HCT116 (cell line): ENCODE measurements around a stretch of chr2.

DNA sequence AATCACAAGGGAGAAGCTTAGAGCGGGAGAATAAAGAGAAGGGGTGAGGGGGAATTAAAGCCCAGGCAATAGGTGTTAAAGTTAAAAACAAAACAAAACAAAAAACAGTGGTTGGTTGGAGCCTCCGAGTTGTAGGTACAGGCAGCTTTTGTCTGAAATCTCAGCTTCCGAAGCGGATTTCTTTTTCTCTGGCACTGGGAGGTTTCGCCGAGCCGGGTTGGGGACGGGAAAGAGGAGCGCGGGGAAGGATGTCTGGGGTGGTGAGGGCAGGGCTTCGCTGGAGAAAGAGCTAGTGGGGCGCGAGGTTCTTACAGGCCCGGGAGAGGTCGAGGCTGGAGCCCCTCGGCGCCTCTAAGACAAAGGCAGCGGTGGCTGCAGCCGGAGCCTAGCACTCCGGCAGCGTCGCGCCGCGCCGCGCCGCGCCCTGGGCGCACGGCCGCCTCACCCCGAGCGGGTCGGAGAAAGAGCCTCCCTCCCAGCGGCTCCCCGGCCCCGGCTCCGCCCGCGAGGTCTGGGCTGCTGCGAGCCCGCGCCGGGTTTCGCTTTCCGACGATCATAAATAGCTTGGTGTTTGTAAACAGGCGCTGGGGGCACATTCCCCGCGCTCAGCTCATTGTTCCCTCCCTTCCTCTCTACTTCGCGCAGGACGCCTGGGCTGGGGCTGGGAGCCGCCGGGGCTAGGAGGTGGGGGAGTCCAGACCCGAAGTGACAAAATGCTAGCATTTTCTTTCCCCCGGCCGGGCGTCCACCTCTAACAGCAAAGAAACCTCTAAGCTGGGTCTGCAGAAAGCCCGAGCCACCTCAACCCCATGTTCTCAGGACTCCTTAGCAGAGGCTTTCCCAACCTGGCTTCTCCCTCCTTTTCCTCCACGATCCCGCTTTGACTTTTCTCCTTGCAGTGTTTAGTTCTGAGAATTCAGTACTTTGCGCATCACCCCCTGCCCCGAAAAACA, 867 bp upstream of the MEIS1 start:
- RRBS, result 86% methylated on average over 21 of the region's 65 CpGs

DNA sequence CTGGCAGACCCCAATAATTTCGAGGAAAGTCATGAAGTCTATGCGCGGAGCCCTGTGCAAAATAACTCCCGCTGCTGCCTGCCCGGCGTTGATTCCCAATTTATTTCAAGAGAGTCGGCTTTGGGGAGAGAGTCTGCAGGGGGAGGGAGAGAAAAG, 312 bp upstream of the MEIS1 start:
- RRBS, result no CpG with 5 or more reads among the region's 7 CpGs

GRCh38 chr2:66437068-66438120, 2.5 kb downstream of the MEIS1 start:
- RRBS, result no CpG with 5 or more reads among the region's 27 CpGs

DNA sequence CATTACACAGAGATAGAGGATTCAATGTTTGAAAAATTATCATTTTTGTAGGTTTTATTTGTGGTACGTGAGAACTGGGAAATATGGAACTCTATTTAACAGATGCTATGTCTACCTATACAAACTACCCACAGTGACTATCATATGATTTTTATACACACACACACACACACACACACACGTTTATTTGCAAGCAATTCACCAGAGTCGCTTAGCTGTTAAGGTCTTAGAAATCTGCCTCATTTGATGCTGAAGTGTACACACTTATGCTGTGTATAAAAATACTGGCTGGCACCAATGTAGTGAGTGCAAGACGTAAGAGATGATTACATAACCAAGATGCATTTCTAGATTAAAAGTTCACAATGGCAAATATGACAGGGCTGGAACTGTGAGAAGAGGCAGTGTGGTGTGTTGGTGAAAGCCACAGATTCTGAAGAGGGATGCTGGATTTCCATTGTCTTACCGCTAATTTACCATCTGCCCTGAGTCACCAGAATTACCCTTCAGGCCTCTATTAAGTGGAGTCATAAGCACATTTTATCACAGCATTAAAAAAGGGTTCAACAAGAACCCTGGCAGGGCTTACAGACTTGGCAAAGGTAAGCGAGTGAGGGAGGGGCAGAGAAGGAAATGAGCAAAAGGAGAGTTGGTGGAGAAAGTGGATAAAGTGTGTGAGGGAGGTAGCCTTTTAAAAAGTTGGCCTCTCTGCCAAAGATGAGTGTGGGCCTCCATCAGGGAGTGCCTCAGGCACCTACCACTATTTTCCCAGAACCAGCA, 21.3 kb downstream of the MEIS1 start:
- RRBS, result no CpG with 5 or more reads among the region's 6 CpGs

GRCh38 chr2:66494646-66495151, 59.8 kb downstream of the MEIS1 start:
- RRBS, result no CpG with 5 or more reads among the region's 7 CpGs

DNA sequence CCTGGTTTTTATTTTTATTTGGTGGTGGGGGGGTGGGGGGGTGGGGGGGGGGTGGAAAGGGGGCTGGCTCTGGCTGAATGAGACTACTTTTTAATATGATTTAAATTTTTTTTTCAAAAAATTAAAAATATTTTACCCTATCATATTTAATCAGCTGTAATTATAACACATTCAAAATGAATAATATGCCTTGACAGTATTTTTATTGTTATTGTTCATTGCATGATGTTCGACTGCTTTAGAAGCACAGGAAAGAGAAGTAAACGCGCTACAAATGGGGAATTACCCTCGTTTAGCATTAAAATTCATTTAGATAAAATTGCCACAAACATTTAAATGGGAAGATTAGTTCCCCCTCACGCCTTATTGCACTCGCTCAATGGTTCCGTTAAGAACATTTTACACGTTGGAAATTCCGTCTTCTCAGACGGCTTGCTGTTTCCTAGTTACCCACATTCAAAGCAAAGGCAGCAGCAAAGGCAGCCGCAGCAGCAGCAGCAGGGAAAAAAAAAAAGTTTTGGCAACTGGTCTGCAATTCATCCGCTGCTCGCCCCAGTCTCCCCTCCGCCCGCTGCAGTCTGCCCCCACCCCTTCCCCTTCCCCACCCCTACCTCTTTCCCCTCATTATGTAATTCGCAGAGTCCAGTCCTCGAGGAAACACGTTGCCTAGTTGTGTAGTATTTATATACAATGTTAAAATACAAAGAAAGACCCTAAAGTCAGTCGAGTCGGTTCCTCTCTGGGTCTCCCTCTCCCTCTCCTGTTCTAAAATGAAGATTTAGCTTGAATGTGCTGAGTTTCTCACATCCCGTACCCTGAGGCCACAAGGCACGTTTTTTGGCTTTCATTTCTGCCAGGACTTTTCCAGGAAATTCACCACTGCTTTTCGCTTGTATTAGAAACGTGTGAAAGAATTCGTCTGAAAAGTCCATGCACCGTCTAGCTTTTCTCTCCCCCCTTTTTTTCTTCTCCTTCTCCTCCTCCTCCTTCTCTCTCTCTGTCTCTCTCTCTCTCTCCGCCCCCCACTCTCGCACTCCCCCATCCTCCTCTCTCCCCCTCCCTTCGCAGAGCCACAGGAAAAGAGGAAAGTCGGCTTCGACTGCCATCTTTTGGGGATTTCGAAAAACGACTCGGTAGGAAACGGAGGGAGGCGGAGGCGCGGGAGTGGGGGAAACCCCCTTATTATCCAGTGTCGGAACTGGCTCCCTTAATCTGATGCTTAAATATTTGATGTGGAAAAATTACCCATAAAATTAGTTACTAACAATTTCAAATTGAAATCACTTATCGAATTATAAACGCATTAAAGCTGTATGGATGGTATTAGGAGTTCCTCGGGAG, 139.9 kb downstream of the MEIS1 start:
- RRBS, result no CpG with 5 or more reads among the region's 42 CpGs

- RRBS, result no CpG with 5 or more reads among the region's 37 CpGs
These were observed 142.0 kb downstream of the MEIS1 start for GRCh38 chr2:66576803-66577484.

DNA sequence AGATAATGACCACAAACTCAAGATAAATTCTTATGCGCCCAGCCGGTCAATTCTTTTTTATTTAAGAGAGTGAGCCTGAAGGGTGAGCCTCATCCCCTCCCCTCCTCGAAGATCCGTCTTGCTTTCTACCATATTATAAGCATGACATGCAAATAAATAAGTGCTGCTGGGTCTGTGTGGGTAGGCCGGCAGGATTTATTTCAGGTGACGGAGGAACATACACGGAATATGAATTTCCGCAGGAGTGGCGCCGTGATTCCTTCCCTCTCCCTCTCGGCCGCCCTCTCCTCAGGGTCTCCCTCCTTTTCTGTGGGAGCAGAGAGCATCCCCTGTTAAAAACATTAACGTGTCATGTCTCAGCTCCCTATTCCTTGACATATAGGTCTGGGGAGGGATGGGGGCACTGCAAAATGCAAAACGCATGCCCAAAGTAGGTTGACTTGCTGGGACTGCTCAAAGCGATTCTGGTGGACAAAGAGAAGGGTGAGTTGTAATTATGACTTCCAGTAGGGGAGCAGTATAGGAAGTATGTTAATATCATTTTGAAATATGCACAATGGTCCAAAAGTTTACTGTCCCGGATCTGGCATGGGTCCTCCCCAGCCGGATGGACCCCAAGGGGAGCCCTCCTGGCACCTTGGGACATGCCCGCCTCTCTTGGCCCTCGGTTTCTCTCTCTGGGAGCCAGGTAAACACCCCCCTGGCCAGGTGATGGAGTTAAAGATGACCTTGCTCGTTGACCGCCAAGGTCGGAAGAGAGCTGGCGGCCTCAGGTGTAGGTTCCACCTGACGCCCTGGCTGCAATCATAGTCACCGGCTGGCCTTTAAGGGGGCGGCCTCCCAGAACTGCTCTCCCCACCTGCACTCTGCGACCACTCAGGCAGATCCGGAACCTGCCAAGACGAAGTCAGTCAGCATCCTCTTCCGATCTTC, 147.9 kb downstream of the MEIS1 start:
- RRBS, result 79% methylated on average over 6 of the region's 30 CpGs

- RRBS, result no CpG with 5 or more reads among the region's 4 CpGs
These were observed 150.5 kb downstream of the MEIS1 start for GRCh38 chr2:66585351-66585901.

GRCh38 chr2:66695381-66695672, 260.4 kb downstream of the MEIS1 start:
- RRBS, result no CpG with 5 or more reads among the region's 3 CpGs

DNA sequence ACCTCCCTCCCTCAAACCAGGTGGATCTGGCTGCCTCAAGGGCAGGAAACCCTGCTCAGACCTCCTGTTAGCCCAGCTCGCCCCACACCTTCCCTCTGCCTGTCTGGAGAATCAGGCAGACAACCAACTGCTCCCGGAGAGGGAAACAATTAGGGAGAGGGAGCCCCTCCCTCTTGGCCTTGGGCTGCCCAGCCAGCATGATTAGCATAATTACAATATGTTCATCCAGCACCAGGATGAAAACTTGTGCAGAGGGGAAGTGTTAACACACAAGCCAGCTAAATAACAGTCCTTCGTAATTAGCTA, 185.5 kb downstream of the C1D start:
- RRBS, result no CpG with 5 or more reads among the region's 3 CpGs

- RRBS, result no CpG with 5 or more reads among the region's 4 CpGs
These were observed 12.2 kb downstream of the C1D start for GRCh38 chr2:68050388-68051131.

DNA sequence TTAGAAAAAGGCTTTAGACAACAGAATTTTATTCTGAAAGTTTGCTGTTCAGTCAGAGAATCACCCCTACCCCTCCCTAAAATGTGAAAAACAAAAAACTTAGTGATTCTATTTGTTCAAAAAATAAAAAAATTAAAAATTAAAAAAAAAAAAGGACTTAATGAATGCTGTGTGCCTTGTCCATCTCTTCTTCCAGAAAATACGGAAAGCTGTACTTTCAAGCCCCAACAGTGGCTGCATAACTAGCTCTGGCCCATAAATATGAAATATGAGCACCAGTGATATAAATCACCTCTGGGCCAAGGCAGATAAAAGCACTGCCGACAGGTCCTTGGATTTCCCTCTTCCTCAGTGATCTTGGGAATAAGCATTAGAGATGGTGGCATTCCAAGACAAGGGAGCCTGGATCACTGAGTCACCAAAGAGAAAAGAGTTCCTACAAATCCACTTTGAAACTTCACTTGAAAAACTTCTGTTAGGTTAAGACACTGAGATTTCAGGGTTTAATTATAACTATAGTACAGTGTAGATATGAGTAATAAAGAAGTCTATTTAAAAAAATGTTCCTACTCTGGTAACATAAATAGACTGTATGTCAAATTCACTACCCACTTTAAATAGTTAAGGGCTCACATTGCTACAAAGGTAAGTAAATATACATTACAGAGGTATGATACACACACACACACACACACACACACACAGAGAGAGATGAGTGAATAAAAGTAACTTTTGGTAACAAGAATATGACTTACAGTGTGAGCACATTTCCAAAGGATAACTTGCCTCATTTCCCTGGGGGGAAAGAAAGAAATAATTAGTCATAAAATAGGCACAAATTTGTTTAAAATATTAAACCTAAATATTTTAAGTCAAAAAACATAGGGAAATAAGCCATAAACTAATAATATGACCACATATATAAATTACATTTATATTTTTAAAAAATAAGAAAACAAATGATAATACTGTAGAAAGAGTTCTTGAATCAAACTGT, 35.7 kb downstream of the PPP3R1 start:
- RRBS, result no CpG with 5 or more reads among the region's 2 CpGs

- RRBS, result no CpG with 5 or more reads among the region's 6 CpGs
These were observed 3.4 kb downstream of the PPP3R1 start for GRCh38 chr2:68248703-68249520.

DNA sequence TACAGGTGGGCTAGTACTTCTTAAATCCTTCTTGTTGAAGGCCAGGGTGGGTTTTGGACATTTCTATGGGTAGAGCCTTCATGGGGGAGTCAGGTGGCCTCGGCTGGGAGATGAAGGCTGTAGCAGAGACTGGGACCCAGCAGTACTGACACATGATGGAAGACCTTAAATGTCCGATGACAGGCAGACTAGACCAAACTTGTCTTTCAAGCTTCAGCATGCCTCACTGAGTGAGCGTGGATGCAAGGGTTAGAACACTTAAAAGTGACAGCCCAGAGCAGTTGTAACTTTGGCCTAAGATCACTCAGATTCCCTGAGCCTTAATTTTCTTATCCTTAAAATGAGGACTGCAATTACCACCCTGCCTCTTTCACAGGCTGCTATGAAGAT, 19.4 kb downstream of the PLEK start:
- RRBS, result no CpG with 5 or more reads among the region's 3 CpGs

- RRBS, result no CpG with 5 or more reads among the region's 7 CpGs
These were observed 30.8 kb downstream of the PLEK start for GRCh38 chr2:68395734-68396448.

GRCh38 chr2:68558786-68559151, 84.6 kb upstream of the PROKR1 start:
- RRBS, result no CpG with 5 or more reads among the region's 3 CpGs

GRCh38 chr2:68577332-68578023, 65.9 kb upstream of the PROKR1 start:
- RRBS, result no CpG with 5 or more reads among the region's 2 CpGs

GRCh38 chr2:68737684-68738219, 3.1 kb downstream of the ARHGAP25 start:
- RRBS, result no CpG with 5 or more reads among the region's 2 CpGs

- RRBS, result no CpG with 5 or more reads among the region's 7 CpGs
These were observed 33.8 kb downstream of the ARHGAP25 start for GRCh38 chr2:68768273-68768941.